Myometrial cell (primary cell): ENCODE measurements around the genes HNRNPUL2 and PLAAT5.

- RAMPAGE, long total RNA = no peak
Observed at GRCh38 chr11:62727000-62727826, at the start of gene HNRNPUL2. TSS of gene HNRNPUL2 (minus strand) at chr11:62727457.

DNA sequence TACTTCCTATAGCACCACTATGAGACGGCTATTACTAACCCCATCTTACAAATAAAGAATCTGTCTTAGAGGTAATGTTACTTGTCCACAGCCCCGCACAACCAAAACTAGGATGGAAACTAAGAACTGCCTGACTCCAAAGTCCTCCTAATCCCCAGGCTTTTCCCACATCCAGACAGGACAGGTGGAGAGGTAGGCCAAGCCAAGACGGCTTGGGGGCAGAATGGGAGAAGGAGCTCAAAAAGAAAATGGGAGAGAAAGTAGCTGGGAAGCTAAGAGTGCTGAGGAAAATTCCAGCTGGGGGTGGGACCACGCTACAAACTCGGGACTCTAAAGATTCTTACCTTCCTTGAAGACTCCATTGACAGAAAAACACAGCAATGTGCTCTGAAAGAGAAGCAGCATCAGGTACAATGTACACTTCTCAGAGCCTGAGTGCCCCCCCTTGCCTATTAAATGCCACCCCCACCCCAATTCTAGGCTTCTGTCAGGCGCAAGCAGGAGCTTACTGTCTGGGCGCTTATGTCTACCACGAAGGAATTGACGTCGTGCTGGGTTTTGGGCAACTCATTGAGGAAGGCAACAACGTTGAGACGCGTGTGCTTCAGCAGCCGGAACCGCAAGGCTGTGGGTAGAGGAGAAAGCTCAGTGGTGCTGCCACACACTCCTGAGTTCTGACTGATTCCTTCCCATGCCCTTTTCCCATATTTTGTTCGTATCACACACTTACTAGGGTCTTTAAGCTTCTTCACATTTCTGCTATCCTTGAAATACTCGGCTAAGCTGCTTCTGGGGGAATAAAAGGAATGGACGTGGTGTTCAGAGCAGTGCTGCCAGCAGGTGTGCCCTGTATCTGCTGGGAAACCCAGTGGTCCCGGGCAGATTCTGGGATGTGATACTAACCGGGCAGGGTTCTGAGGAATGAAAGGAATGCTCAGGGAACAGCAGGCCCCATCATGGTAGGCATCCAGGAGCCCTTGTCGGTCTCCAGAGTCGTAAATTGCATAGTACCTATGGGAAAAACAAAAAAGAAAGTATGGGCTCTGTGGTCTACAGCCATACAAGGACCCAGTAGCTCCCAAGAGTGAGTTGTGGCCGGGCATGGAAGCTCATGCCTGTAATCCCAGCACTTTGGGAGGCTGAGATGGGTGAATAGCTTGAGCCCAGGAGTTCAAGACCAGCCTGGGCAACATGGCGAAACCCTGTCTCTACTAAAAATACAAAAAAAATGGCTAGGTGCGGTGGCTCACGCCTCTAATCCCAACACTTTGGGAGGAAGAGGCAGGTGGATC, 4.2 kb upstream of the TMEM223 start:
- RAMPAGE, long total RNA = no peak

- RAMPAGE, long total RNA = no peak
Observed at GRCh38 chr11:62852741-62853243, 13.4 kb upstream of the WDR74 start.

DNA sequence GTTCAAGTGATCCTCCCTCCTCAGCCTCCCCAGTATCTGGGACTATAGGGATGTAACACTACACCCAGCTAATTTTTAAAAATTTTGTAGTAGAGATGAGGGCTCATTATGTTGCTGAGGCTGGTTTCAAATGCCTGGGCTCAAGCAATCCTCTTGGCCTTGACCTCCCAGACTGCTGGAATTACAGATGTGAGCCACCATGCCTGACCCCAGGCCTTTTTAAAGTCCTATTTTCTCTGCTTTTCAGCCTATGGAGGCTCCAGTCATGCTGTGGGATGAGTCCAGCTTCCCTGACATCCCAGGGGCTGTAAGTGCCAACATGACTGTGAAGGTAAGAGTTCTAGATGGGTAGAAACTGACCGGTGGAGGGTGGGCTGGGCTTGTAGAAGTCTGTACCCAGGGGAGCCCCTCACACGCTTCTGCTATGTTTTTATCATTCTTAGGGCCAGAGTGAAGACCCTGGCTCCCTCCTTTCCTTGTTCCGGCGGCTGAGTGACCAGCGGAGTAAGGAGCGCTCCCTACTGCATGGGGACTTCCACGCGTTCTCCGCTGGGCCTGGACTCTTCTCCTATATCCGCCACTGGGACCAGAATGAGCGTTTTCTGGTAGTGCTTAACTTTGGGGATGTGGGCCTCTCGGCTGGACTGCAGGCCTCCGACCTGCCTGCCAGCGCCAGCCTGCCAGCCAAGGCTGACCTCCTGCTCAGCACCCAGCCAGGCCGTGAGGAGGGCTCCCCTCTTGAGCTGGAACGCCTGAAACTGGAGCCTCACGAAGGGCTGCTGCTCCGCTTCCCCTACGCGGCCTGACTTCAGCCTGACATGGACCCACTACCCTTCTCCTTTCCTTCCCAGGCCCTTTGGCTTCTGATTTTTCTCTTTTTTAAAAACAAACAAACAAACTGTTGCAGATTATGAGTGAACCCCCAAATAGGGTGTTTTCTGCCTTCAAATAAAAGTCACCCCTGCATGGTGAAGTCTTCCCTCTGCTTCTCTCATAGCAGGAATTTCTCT, 7.5 kb downstream of the SLC3A2 start:
- RAMPAGE, long total RNA = no peak

DNA sequence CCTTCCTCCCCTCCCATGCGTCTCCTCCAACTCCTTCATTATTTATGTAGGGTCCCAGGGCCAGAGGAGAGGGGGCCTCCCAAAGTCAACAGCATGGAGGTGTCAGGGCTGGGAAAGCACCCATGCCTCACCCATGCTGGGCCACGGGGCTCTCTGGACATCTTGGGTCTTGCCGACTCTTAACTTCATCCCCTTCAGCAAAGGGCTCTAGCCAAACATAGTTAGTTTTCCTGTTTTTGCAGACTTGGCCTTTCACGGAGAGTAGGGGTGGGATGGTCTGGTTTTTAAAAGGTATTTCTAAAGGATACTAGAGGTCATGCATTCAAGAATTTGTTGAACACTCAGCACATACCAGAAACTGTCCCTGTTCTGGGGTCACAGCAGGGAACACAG, 8.2 kb downstream of the SLC3A2 start:
- RAMPAGE, long total RNA = no peak

GRCh38 chr11:63306048-63306542, 16.4 kb downstream of the SLC22A10 start:
- RAMPAGE, long total RNA = no peak

- RAMPAGE, long total RNA = no peak
Observed at GRCh38 chr11:63490166-63491455, at the start of gene PLAAT5. TSS of gene PLAAT5 (minus strand) at chr11:63491167.

DNA sequence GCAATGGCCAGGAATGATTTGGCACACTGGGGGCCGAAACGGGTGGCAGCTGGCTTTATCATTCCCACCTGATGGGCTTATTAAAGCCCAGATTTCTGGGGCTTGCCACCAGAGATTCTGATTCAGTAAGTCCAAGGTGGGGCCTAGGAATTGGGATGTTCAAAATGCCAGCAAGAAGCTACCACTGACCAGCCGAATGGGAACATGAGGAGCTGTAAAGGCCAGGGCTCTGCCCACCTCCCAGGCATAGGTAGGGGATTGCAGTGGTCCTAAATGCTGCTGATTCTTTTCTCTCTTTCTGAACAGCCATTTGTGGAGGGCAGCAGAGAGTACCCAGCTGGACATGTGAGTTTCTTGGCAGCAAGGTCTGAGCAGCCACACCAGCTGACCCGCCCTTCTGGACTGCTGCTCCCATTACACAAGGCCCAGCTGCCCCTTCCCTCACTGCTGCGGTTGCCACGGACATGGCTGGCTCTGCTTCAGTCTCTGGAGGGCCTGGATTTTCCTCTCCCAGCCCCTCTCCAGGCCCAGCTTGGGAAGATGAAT, 4.3 kb downstream of the LGALS12 start:
- RAMPAGE, long total RNA = no peak

- RAMPAGE, long total RNA = no peak
Observed at GRCh38 chr11:63531082-63531820, 5.4 kb upstream of the PLAAT4 start.

GRCh38 chr11:63570698-63571175, 7.6 kb upstream of the PLAAT2 start:
- RAMPAGE, long total RNA = no peak

- RAMPAGE, long total RNA = no peak
Observed at GRCh38 chr11:63609572-63610085, 4.6 kb downstream of the PLAAT3 start.

- RAMPAGE, long total RNA = no peak
Observed at GRCh38 chr11:63670643-63671297, 406 bp downstream of the ATL3 start.

DNA sequence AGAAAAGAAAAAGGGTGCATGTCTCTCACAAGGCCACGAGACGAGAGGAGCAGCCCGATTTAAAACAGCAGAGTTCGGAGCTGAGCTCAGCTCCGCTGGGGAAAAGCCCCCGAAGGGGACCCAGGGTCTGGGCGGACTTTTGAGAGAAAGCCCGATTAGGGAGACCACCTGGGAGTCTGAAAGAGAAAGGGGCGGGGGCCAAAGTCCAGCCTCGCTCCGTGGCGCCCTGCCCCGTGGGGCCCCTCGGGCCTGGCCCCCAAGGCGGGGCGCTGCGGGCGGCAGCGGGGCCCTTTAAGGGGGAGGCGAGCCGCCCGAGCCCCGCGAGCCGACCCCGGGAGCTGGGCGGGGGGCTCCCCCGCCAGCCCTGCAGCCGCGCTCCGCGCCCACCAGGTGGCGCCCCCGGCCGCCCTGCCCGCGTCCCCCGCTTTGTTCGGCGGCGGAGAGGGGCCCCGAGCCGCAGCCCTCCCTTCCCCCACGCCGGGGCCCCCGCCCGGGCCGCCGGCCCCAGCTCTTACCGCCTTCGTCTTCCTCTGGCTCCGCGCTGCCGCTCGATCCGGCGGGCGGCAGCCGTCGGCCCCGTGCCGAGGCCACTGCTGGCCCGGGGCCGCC, 502 bp downstream of the ZFTA start:
- RAMPAGE, long total RNA = no peak

DNA sequence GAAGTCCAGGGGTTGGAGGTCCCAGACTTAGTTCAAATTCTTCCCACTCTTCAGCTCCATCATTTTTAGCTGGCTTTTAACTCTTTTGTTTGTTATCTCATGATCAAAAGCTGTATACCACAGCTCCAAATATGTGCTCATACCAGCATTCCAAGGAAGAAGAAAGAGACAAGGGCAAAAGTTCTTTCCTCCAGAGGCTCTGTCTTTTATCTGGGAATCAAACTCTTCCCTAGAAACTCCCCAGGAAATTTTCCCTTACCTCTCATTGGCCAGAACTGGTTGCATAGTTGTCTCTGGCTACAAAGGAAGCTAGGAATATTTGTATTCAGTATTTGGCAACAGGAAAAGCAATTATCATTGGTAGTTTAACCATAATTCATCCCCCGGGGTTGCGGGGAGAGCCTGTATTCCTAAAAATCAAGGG, 10.4 kb upstream of the ZFTA start:
- RAMPAGE, long total RNA = no peak

- RAMPAGE, long total RNA = no peak
Observed at GRCh38 chr11:63870359-63870965, 31.6 kb downstream of the MARK2 start.

GRCh38 chr11:63889267-63889863, 27.6 kb downstream of the RCOR2 start:
- RAMPAGE, long total RNA = no peak

DNA sequence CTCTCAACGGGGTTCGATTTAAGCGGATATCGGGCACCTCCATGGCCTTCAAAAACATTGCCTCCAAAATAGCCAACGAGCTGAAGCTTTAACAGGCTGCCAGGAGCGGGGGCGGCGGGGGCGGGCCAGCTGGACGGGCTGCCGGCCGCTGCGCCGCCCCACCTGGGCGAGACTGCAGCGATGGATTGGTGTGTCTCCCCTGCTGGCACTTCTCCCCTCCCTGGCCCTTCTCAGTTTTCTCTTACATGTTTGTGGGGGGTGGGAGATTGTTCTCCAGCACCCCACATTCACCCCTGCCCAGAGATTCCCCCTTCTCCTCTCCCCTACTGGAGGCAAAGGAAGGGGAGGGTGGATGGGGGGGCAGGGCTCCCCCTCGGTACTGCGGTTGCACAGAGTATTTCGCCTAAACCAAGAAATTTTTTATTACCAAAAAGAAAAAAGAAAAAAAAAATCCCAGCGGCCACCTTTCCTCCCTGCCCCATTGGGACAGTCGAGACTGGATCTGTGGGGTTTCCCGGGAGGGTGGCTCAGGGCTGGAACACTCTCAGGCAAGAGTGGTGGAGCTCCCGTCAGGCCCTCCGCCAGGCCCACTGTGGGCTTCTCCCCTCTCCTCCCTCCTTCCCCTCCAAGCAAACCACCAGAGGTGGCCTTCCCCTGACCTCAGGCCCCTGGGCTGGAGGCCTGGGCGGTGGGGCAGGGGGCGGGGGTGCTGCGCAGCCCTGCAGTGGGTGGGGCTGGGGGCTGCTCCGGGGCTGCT, 7.6 kb downstream of the RCOR2 start:
- RAMPAGE, long total RNA = no peak

- RAMPAGE, long total RNA = no peak
Observed at GRCh38 chr11:63915321-63916270, 1.4 kb downstream of the RCOR2 start.

DNA sequence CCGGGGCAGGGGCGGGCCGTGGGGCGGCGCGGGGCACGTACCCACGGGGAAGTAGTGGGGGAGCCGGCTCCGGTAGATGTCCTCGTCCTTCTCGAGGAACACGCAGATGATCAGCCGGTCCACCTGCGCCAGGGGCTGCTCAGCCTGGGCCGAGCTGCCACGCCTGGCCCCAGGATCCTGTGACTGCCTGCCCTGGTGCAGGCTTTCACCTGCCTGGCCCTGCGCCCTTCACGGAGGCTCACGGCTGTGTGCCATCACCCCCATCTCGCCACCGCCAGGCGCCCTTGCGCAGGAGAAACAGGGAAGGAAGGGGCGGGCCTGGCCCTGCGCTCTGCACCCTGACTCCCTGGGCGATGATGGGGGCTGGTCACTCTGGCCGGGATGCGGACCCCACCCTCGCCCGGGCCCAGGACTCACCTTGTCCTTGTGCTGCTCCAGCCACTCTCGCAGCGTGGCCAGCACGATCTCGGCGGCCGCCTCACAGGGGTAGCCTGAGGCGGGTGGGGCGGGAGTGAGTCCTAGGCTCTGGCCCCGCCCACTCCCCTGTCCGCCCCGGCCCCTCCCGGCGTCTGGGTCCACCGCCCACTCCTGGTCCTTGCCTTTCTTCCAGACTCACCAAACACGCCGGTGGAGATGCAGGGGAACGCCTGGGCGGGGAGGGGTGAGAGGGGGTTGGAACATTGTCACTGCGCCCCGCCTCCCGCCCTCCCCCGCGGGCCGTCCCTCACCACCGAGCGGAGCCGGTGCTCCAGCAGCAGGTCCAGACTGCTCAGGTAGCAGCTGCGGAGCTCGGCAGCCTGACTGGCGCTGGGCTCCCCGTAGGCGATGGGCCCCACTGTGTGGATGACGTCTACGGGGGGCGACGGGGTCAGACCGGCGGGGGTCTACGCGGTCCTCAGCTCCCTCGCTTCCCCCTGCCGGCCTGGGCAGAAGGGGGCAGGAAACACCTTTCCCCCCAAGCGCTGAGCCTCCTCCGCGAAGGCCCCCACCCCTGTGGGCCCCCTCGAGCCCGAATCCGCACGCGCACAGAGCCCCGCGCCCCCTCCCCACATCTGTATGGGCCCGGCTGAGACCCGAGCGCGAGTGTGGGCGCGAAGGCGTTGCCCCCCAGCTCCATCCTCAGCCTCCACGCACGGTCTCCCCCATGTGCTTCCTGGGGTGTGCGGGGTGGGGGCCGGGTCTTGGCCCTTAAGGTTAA, 13.1 kb downstream of the OTUB1 start:
- RAMPAGE, long total RNA = no peak

DNA sequence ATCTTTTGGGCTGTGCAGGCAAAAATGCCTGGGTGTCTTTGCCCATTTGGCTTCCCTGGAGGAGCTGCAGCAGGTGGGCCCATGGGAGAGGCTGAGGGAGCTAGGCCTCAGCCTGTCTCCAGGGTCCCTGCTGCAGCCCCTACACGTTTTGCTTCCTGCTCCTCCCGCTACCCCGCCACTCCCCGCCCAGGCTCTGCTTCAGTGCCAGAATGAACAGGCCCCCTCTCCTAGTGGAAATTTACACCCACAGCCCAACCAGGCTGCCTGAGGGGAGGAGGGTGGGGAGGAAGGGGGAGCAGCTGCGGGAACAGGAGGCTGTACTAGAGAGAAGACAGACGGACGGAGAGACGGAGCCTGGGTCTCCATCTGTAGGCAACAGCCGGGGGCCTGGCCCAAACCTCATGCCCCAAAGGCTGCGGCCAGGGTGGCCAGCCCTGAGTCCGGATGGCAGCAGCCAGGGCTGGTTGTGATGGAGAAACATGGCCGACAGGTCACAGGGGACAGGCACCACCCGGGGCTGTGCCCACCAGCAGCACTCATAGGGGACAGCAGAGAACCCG, 20.5 kb downstream of the FLRT1 start:
- RAMPAGE, long total RNA = no peak